A673 (cell line): ENCODE results near the genes GPR89A, NUDT17 and TXNIP.

DNA sequence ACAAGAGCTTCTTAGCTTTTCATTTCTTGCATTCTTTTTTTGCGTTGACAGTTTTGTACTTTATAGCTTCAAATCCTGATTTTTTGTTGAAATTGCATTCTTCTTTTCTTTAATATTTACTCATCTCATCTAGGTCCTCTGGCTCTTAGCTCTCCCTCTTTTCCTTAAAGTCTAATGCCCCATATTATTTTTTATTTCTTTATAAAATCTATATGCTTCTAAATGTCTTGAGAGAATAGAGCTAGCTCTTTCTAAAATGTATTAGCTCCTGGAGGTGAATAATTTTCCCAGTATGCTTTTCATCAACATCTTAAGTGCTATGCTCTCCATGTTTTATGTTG is 17.4 kb downstream of the ADAM30 start:
- PRO-cap, result no peak

DNA sequence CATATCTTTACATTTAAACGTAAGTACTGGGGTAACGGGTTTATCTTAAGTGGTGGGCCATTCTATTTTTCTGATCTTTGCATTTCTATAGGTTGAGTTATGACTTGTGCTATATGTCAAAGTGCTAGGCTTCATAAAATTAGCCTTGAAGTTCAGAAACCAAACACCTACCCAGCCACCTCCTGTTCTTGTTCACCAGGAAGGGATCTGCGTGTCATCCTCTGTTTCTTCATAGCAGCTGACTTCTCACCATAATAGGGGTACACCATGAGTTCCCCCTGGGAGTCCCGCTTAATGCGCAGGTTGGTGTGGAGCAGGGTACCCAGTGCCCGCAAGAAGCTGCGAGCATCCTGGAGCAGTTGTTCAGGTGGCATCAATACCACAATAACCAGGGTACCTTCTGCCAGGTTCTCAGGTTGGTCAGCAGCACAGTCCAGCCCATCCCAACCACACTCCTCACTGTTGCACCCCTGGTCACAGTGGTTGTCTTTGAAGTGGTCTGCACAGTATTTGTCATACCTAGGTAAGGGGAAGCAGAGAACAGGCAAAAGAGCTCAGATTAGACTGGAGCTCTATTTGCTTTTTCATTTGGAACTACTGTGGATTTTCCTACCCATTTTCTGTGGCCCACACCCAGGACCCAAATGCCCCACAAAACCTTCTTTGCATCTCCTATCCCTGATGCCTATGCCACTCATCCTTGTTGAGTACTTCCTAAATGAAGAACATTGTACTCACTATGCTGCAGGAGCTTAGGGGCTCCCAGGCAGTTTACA is 27.3 kb upstream of the ADAM30 start:
- PRO-cap, result no peak

GRCh38 chr1:120492917-120493499 is 78.2 kb downstream of the NBPF8 start:
- PRO-cap, result no peak

DNA sequence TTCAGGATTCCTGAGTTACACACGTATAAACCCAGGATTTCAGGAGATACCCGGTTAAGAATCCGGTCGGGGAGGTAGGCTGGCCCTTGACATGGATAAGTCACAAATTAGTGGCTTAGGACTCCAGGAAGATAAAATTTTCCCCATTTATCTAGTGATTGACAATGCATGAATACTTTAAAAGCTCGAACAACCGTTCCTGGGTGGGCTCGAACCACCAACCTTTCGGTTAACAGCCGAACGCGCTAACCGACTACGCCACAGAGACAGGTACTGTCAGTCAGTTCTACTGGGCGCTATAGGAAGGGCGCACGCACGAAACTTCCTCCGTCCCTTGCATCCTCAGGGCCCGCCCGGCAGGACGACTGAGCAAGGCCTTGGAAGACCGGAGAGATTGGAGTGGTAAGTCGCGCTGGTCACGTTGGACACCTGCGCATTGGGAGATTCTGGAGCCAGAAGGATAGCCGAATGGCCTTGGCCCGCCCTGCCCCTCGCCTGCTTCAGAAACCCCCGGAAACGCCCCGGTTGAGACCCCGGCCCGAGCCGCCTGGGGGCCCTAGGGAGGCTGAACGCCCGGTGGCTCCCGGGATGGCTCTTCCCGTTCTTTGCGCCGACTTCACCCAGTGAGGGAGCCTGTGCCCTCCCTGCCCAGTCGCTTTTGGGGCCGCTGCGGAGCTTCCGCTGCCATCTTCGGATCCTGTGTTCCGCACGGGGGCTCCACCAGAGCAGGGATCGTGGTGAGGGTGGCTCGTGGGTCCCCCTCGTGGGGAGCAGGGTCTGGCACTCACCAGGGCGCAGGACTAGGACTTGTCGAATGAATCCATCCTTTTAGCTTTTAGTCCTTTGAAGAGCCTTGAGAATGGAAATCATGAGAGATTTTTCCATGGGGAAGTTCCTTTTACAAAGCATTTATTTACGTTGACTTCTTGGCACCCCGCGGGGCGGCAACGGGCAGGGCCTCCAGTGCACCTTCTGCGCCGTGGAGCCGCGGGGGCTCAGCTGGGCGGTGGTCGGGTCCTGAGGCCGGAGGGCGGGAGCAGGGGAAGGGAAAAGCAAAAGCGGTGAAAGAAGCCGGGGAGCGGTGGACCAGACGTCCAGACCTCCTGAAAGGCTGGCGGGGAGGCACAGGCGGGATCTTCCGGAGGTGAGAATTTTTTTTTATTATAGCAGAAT is 45.1 kb upstream of the PPIAL4A start:
- PRO-cap, result no peak

DNA sequence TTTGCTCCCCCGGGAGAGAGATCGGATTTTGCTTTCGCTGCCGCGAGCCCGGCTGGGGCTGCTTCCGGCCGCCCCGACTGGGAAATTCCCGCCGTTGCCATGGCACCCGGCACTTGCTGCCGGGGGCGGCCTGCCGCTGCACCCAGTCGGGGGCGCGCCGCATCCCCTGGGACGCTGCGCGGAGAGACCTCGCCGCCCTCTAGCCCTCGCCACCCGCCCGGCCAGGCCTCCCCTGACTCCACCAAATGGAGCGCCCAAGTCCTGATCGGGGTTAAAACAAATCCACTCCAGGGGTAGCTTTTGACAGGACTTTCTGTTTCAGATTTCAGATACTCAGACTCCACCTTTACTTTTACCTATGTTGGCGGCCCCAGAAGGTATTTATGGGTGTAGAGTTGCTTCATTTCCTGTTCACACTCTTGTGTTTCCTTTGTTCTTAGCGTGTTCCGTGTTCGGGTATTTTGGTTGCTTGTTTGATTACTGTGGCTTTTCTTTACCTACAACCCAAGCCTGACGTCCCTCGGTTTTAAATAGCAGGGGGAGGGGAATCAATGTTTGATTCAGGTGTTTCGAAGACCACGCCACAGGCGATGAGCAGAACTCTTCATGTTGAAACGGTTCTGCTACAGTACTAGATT is 24.6 kb downstream of the PPIAL4A start:
- PRO-cap, result no peak

- PRO-cap, result no peak
Measured at GRCh38 chr1:121020559-121021209, 131.1 kb downstream of the PPIAL4A start.

DNA sequence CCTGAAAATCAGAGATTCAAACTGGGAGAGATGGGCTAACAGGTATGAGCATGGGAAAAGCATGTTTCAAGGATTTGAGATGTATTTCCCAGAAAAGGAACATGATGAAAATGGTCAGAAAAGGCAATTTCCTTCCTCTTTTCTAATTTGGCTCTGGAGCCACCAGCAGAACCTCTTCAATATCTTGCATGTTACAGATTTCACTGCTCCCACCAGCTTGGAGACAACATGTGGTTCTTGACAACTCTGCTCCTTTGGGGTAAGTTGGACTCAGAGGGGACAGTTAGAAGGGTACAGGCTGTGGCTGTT is 31.3 kb downstream of the H3-7 start:
- PRO-cap, result no peak

GRCh38 chr1:143974506-143974705 is 2.6 kb upstream of the FAM72C start:
- PRO-cap, result unidirectional peak, plus-strand start at chr1:143974574

- PRO-cap, result no peak
Measured at GRCh38 chr1:144442945-144443633, 18.4 kb downstream of the NBPF15 start.

GRCh38 chr1:144952445-144953024 is 142.6 kb downstream of the SRGAP2B start:
- PRO-cap, result no peak

GRCh38 chr1:145041687-145041910 is 53.5 kb downstream of the SRGAP2B start:
- PRO-cap, result no peak

- PRO-cap, result unidirectional peak, minus-strand start at chr1:145094985
Measured at GRCh38 chr1:145094516-145095207, 466 bp downstream of the SRGAP2B start.

DNA sequence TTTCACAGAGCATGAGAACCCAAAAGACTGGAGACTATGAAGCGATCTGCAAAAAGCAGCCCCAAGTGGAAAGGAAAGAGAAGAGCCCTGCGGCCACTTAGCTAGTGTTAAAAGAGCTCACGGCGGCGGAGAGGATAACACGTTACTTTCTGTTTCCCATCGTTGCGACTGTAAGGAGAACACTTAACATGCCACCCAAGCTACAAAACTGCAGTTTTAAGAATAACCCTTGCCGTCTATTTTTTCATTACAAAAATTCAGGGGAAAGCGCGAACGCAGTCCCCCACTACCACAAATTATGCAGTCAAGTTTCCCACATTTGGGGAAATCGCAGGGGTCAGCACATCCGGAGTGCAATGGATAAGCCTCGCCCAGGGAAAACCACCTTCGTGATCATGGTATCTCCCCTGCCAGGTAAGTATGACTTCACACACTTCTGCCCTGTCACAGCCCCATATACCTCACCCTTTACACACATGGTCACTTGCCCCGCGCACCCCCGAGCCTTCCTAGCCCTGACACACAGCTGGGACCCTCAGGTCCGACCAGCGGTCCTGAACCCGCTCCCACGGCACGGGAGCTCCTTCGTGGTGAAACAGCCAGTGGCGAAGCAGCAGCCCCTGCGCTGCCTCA is 40.1 kb upstream of the NBPF20 start:
- PRO-cap, result unidirectional peak, minus-strand start at position 422 of the sequence

GRCh38 chr1:145607581-145608818 is at the start of gene GPR89A:
GPR89A (plus strand) TSS chr1:145607988.
- PRO-cap, result unidirectional peak, plus-strand start at chr1:145607988; unidirectional peak, plus-strand start at chr1:145608048; bidirectional peak, plus-strand start at chr1:145608298, minus-strand start at chr1:145608292

GRCh38 chr1:145845029-145846052 is at the start of gene NUDT17:
NUDT17 (plus strand) TSS chr1:145845630.
- PRO-cap, result bidirectional peak, plus-strand start at chr1:145845630, minus-strand start at chr1:145845688

DNA sequence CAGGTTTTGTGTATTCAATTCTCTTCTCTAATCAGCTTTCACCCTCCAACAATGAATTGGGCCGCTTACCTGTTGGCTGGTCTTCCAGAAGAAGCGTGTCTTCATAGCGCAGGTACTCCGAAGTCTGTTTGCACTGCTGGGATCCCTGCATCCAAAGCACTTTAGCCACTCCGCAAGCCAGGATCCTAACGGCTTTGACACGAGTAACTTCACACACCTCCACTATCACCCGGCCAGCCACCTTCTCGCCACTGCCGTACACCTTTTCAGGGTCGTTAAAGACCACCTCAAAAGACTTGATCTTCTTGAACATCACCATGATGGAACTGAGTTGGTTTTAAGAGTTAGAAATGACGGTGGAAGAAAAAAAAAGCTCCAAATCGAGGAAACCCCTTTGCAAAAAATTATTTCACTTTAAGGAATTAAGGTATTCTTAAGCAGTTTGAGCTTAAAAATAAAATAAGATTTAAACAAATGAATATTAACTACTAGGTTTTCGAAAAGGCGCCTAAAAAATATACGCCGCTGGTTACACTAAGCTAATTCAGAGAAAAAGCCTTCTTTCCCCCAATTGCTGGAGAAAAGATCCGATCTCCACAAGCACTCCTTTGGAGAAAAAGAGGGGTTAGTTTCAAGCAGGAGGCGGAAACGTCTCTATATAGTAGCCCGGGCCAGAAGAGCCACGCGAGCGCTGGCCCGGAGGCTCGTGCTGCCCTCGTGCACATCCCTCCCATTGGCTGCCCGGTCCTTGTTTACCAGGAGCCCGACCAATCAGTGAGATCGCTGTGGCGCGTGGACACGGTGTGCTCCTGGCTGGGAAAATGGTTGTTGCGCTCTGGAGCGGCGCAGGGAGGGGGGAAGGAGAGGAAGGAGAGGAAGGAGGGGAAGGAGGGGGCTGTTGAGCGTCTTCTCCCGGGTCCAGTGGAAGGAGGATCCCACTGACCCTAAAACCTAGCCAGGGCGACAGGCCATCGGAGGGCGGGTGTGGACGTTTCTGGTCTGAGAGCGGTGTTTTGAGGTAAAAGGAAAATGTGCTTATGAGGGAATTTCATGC is at the start of gene TXNIP:
TXNIP (minus strand) TSS at position 632 of the 1,054 bp plus-strand sequence.
- PRO-cap, result bidirectional peak, plus-strand start at position 863 of the sequence, minus-strand start at position 630 of the sequence

DNA sequence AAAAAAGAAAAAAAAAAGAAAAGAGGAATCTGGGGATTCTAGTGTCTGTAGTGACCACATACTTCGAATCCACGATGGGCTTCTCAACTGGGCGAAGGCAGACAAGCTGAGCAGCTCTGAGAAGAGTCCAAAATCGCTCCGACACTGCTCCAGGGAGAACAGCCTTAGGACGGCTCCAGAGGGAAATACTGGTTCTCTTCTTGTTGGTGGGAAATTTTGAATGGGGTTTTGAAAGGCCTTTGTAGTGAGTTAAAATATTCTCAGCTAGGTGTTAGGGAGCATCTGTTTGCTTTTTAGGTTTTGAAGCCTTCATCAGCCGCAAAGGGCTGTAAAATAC is 18.3 kb upstream of the HJV start:
- PRO-cap, result bidirectional peak, plus-strand start at position 130 of the sequence, minus-strand start at position 190 of the sequence

DNA sequence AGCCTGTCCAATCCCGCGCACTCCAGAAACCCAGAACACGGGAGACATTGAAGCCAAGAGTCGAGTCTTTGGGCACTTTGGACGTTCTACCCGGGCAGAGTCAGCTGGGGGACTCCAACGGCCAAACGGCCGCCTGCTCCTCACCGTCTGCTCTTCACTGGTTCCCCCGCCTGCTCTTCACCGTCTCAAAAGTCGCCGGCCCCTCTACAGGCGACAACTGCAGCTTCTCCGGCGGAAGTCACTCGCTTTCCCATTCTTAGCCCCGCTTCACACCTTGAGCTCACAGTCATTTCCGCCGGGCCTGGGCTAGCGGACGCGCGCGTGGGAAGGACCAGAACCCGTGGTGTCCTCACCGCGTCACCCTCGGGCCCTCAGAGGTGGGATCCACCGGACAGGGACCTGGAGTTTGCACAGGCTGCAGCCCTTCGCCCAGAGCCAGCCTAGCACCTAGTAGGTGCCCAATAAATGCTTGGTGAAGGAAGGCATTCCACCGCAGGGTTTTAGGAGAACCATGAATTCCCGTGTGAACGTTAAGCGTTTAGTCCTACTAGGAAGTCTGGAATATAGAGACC is 27.9 kb upstream of the HJV start:
- PRO-cap, result no peak

GRCh38 chr1:146443841-146444347 is 99.3 kb upstream of the PPIAL4H start:
- PRO-cap, result no peak

- PRO-cap, result no peak
Measured at GRCh38 chr1:147200981-147201700, 24.0 kb downstream of the FMO5 start.